Gastrocnemius medialis (tissue), 3 donors: ENCODE measurements around a stretch of chr17.

DNA sequence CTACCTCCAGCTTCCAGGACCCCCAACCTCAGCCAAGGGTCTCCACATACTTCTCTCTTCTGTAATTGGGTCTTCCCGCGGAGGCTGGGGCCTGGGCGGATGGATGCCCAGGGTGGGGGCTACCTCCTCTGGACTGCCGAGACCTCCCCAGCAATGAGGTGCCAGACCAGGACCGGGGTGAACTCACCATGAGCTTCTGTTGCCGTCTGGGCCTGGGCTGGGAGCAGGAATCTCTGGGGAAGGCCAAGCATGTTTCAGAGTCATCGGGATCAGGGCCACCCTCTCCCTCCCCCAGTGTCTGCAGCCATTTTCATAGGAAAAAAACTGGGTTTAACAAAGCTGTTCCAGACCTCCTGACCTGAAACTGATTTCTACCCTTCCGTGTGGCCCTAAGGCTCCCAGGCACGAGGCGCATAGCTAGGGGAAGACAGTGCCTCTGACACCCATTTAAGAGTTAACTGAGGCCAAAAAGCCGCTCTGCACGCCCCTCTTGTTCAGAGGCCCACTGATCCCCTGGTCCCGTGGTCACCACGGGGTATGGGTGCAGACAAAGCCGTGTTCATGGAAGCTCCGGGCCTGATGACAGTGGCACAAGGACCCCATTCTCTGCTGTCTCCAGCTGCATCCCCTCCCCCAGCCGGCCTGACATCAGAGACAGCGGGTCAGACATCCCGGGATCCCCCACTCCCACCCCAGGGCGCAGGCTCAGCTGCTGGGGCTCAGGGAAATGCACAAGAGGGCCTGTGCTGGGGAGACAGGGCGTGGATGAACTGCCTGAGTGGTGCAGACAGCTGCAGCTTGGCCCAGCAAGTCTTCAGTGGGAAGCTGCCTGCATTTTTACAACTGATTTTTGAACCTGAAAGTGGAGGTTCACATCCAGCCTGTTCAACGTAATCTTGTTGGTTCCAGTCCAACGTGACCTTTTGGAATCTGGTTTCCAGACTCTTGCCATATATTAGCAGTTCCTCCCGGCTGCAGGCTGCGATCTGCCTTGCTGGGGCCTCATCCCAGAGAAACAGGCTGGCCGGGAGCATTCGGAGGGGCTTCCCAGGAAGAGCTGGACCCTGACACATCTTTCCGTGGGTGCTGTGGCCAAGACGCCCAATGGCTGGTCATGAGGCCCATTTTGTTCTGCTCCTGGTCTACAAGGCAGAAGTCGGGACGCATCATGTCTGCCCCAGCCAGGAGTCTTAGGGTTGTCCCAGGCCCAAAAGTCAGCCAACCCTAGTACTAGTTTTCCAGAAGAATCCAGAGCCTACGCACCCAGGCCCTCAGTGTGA, 9.9 kb upstream of the BAHCC1 start:
- PRO-cap, result no peak
- RAMPAGE, long total RNA, 3 experiments, result no peak in any of the 3 experiments

GRCh38 chr17:81393675-81394599, 1.3 kb upstream of the BAHCC1 start:
- PRO-cap, result unidirectional peak, minus-strand start at chr17:81393802; unidirectional peak, minus-strand start at chr17:81393998
- RAMPAGE, long total RNA, 3 experiments, result no peak in any of the 3 experiments

GRCh38 chr17:81416600-81417016, 21.4 kb downstream of the BAHCC1 start:
- PRO-cap, result unidirectional peak, plus-strand start at chr17:81416833
- RAMPAGE, long total RNA, 3 experiments, result no peak in any of the 3 experiments

GRCh38 chr17:81494844-81495549, 17.6 kb downstream of the ACTG1 start:
- PRO-cap, result no peak
- RAMPAGE, long total RNA, 3 experiments, result no peak in any of the 3 experiments

DNA sequence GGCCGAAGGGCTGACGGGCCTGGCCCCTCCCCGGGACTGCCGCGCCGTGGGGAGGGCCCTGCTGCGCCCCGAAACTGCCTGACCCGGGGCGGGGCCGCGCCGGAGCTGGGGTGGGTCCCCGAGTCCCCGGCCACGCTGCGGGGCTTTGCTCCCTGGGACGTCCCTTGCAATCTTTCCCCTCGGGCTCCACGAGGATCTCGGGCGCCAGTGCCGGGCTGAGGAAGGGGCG, 394 bp upstream of the ACTG1 start:
- PRO-cap, result no peak
- RAMPAGE, long total RNA, 3 experiments, result no peak in any of the 3 experiments

DNA sequence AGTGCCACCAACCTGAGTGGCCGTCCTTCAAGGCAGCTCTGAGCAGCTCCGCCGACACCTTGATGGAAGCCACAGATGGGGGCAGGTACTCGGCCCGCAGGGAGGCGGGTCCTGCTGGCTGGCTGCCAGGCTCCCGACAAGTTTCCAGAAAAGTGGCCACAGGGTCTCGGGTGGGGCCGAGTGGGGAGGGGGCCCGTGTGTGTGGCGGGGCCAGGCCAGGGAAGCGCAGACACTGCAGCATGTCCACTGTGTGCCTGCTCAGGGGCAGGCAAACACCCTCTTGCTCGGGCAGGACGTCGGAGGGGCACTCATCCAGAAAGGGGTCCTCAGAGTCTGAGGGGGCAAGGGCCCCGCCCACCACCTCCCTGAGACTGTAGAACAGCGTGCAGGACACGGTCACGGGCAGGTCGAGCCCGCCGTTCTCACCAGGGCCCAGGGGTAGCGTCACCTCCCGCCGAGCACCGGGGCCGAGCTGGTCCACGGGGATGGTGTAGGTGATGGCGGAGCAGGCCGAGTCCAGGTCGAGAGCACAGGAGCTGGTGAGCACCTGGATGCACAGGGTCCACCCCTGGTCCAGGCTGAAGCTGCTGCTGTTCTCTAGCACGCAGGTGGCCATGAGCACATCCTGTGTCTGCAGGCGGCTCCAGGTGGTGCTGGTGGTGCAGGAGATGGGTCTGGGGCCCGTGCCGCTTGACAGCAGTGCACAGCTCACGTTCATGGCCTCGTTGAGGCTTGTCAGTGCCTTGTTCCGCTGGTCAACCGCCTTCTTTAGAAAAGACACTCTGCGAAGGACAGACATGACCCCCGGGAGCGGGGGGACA, 5.0 kb downstream of the FAAP100 start:
- PRO-cap, result no peak
- RAMPAGE, long total RNA, 3 experiments, result no peak in any of the 3 experiments

GRCh38 chr17:81550889-81551338, 1.2 kb downstream of the FAAP100 start:
- PRO-cap, result no peak
- RAMPAGE, long total RNA, 3 experiments, result no peak in any of the 3 experiments

GRCh38 chr17:81613086-81613726, 23.7 kb downstream of the NPLOC4 start:
- PRO-cap, result no peak
- RAMPAGE, long total RNA, 3 experiments, result no peak in any of the 3 experiments

DNA sequence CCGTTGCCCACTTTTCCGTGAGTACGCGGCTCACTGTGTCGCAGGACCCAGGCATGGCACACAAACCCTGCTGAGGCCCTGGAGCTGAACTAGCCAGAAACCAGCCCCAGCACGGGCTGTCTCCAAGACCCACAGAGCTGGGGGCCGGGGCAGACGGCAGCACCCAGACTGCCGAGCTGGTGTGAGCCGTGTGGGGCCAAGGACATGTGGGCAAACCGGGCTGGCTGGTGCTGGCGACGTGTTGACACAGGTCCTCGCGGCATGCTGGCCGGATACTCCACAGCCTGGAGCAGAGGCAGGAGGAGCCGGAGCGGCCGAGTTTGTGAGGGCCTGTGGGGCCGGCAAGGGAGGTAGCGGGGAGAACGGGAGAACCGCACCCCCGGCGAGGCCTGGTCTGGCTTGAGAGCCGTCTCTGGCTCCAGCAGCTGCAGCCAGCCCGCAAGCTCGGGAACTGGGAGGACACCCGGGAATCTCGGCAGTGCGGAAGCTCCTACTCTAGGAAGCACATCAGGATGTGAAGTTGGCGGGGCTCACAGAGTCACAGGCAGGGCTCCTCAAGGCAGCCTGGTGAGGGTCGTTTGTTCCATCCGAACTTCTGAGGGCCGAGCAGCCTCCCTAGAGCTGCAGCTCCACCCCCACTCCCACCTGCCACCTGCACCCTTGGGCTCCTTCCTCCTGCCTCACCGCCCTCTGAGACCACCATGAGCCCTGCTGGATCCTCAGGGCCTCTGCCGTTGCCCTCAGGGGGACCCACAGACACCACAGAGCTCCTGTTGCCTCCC, 6.6 kb upstream of the PPP1R27 start:
- PRO-cap, result bidirectional peak, plus-strand start at position 292 of the sequence, minus-strand start at position 170 of the sequence
- RAMPAGE, long total RNA, 3 experiments, result no peak in any of the 3 experiments

DNA sequence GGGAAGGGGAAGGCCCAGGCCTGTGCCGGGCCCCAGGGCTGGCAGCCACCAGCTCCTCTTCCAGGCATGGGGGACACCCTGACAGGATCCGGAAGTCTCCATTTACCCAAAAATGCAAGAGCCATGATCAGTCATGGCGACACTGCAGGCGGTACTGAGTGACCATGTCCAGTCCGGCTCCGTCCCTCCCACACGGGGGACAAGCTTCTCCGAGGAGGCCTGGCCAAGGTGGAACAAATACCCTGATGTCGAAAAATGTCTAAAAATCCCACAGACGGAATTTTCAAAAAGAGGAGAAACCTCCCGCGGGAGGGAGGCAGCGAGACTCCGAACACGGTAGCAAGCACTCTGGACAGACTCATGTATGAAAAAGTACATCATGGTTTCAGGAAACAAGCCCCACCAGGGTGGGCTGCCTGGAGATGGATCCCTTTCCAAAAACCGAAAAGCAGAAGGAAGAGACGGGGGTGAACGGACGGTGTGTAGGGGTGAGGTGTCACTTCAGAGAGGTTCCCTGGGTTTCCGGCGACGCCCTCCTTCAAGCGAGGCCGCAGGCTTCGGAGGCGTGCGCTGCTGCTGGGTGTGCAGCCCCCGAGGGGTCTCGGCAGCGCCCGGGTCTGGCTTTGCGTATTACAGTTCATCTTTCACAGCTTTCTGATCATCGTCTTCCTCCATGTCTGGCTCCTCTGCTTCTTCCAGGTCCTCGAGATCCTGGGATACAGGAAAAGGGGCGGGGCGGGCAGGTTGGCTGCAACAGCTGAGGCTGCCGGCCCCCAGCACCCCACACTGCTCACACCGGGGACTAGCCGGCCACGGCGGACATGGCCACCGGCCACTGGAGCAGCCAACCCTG, 8.8 kb upstream of the PPP1R27 start:
- PRO-cap, result no peak
- RAMPAGE, long total RNA, 3 experiments, result no peak in any of the 3 experiments

GRCh38 chr17:81906286-81907206, 4.5 kb downstream of the NPB start:
- PRO-cap, result no peak
- RAMPAGE, long total RNA, 3 experiments, result no peak in any of the 3 experiments

DNA sequence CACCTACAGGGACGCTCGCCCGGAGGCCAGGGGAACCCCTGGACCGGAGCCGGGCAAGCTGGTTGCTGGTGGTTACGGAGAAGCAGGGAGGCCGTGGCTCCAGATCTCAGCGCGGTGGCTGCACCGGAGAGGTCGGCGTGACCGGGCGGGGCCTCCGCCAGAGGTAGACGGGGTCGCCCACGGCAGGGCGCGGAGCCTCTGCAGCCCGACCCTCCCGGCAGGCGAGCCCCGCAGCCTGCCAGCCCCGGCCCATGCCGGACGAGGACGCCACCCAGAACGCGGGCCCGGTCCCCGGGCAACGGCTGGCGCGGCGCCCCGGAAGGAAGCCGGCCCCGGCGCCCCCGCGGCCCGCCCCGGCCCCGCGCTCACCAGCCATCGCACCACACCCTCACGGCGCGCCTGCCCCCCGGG, 296 bp downstream of the PCYT2 start:
- PRO-cap, result no peak
- RAMPAGE, long total RNA, 3 experiments, result no peak in any of the 3 experiments

DNA sequence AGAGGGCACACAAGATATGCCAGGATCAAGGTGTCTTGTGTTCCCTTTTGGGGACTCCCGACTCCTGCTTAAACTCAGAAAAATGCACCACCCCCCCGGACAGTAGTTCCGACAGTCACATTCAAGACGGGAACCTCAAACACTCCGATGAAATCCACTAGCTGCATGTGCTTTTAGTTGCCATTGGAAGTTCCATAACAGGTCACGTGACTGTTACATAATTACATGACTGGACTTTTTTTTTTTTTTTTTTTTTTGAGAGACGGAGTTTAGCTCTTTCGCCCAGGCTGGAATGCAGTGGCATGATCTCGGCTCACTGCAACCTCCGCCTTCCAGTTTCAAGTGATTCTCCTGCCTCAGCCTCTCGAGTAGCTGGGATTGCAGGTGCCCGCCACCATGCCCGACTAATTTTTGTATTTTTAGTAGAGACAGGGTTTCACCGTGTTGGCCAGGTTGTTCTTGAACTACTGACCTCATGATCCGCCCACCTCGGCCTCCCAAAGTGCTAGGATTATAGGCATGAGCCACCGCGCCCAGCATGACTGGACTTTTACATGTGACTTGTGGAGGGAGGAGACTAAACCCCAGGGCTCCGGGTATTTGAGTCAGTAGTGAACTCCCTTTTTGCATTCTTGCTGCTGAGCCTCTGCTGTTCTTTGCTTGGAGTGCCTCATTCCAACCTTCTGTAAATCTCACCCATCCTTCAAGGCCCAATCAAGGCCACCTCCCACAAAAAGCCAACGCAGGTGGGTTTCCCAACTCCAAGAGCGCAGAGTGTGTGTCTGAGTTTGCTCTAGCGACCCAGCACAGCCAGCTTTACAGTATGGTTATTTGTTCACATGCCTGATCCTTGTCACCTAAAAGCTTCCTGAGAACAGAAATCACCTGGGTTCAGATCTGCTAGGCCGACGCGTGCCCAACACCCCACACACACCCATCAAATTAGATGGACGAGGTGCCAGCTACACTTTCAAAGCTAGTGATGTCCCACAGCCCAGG, 1.5 kb downstream of the SIRT7 start:
- PRO-cap, result unidirectional peak, plus-strand start at position 629 of the sequence
- RAMPAGE, long total RNA, 3 experiments, result no peak in any of the 3 experiments

DNA sequence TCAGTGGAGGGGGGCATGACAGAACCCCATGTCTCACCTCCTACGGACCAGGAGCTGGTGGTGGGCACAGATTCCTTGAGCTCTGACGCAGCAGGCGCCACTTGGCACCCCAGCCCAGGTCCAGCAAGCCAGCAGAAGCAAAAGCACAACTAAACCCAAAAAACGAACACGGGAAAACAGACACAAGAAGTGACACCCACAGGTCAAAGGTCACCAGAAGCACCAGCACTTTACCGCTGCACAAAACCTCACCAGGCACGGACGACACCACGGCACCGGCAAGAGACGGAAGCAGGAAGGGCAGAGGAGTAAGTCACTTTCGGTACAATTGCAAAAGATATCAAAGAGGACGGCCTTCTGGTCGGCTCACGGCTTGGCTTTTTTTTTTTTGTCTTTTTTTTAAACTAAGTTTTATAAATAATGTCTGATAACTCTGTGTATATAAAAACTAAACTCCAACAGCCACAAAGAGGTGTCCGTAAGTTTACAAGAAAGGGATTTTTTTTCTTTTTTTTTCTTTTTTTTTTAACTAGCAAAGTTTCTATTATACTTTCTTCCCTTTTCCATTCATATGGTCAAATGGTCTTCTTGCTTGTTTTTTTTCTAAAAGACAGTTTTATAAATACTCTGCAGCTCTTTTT, 3.3 kb upstream of the SIRT7 start:
- PRO-cap, result no peak
- RAMPAGE, long total RNA, 3 experiments, result no peak in any of the 3 experiments

DNA sequence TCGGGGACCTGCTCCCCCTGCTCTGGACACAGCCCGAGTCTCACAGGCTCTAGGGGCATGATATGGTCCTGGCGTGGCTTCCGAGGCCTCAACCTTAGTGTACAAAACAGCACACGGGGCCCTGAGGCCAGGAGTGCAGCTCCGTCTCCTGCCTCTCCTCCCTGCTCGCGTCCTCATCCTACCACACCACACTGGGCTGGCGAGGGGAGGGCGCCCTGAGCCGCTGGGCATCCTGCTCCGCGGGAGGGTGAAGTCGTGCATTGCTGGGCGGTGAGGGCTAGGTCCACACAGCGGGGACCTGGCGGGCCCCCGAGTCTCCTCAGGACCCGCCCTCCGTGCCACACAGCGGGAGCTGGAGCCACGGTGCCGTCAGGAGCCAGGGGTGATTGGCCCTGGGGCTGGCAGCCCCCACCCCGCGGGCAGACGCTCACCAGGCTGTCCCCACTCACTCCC, 1.2 kb upstream of the MAFG start:
- PRO-cap, result no peak
- RAMPAGE, long total RNA, 3 experiments, result no peak in any of the 3 experiments

GRCh38 chr17:81961705-81962112, 722 bp upstream of the NOTUM start:
- PRO-cap, result no peak
- RAMPAGE, long total RNA, 3 experiments, result no peak in any of the 3 experiments

GRCh38 chr17:81962489-81962881, 1.5 kb upstream of the NOTUM start:
- PRO-cap, result bidirectional peak, plus-strand start at chr17:81962741, minus-strand start at chr17:81962767
- RAMPAGE, long total RNA, 3 experiments, result no peak in any of the 3 experiments

DNA sequence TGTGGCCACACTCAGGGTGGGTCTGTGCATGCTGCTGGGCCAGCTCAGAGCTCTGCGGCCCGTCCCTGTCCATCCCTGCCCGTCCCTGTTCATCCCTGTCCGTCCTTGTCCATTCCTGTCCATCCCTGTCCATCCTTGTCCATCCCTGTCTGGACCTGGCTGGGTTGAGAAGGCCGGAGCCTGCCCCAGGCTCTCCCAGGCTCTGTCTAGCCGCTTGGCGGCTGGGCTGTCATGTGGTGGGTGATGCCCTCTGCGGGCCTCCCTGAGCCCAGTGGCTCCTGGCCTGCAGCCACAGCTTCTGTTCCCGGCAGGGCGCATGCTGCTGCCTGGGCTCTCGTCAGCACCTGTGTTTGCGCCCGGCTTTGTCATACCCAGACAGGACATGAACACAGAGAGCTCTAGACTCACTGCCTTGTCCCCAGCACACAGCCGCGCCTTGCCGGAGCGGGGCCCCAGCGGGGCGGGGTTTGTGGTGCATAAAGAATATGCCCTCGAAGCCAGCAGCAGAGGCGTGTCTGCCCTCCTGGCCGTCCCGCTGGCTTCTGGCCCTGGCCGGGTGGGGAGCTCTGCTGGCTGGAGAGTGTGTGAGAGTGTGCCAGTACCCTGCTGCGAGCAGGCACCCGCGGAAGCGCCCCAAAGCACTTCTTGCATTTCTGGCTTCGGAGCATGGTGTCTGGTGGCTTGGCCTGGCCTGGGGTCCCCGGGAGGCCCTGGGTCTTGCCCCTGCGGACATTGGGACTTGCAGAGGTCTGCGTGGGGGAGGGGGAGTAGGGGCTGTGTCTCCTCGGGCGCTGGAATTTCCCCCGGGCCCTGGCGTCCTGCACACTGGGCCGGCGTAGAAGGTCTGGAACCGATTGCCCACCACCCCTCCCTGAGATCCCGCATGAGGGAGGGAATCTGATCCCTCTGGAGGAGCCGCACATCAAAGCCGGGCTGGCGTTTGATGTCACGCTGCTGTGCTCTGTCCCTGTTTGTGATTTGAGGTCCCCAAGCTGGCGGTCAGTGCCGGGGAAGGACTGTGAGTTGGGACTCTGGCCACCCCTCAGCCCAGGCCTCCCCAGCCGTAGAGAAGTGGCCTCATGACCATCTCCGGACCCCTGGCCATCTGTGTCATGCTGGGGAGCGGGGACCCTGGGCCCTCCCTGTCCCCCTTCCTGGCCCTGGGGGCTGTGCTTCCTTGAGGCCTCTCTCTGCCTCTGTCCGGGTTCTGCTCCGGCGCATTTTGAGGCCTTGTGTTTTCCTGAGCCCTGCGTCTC, 14.5 kb downstream of the ASPSCR1 start:
- PRO-cap, result bidirectional peak, plus-strand start at position 374 of the sequence, minus-strand start at position 235 of the sequence; bidirectional peak, plus-strand start at position 598 of the sequence, minus-strand start at position 544 of the sequence
- RAMPAGE, long total RNA, 3 experiments, result no peak in any of the 3 experiments

GRCh38 chr17:81996191-81997006, 19.0 kb downstream of the ASPSCR1 start:
- PRO-cap, result no peak
- RAMPAGE, long total RNA, 3 experiments, result no peak in any of the 3 experiments

GRCh38 chr17:82022541-82022771, 222 bp downstream of the CENPX start:
- PRO-cap, result no peak
- RAMPAGE, long total RNA, 3 experiments, result no peak in any of the 3 experiments